ENCODE data around the genes ZFAND2A and TMEM184A.

- RRBS, result 90% methylated on average over 10 of the region's 26 CpGs
Observed at GRCh38 chr7:919782-920389, 34.6 kb downstream of the ADAP1 start.

- RRBS, result 96% methylated on average over 2 of the region's 6 CpGs
Observed at GRCh38 chr7:962662-962872, 8.1 kb upstream of the ADAP1 start.

- RRBS, result no CpG with 5 or more reads among the region's 12 CpGs
Observed at GRCh38 chr7:965905-966466, 9.4 kb downstream of the COX19 start.

- RRBS, result no CpG with 5 or more reads among the region's 16 CpGs
Observed at GRCh38 chr7:1033475-1033989, 10.8 kb upstream of the GPR146 start.

GRCh38 chr7:1078878-1079423 lies 9.0 kb upstream of the GPER1 start:
- RRBS, result no CpG with 5 or more reads among the region's 20 CpGs

DNA sequence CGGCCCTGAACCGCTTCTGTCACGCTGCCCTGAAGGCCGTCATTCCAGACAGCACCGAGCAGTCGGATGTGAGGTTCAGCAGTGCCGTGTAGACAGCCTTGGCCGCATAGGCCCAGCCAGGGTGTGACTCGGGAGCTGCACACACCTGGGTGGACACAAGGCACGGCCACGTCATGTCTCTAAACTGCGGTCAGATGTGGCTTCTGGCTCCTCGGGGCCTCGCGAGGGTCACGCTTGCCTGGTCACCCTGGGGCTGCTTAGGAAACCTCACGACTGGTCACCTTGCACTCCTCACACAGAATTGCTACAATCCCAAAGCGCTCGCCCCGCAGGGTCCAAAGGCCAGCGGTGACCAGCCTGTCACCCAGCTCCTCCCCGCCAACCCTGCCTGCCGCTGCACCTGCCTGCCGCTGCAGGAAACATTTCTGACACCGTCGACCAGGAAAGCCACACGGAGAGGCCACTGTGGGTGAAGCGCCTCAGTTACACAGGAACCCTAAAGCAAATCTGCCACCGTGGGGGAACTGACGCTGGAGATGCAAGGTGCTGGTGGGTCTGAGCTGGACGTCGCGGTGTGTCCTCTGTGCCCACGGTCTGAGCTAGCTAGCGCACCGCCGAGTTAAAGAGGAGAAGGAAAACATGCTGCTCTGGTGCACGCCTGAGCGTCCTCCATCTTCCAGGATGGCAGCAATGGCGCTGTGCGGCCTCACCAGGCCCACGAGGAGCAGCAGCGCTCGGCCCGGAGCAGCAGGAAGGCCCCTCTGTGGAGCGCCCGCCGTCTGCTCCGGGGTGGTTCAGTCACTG lies 5.1 kb downstream of the GPER1 start:
- RRBS, result 88% methylated on average over 5 of the region's 49 CpGs

DNA sequence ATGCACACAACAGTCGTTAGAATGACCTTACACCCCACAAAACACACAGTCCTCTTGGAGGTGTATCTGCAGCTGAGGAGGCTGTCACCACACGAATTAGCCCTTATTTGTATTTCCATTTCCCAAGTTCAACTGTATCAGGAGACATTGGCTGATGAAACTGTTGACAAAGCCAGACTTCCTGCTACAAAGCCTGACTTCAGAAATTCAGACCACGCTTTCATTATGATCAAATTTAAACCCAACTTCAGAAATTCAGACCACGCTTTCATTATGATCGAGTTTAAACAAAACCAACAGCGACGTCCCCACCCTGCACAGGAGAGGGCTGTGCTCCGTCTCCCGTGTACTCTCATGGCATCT lies 15.5 kb downstream of the GPER1 start:
- RRBS, result no CpG with 5 or more reads among the region's 9 CpGs

GRCh38 chr7:1159877-1161226 lies at the start of gene ZFAND2A:
ZFAND2A (minus strand) TSS chr7:1160196.
- RRBS, result under 1% methylated on average over 49 of the region's 108 CpGs

DNA sequence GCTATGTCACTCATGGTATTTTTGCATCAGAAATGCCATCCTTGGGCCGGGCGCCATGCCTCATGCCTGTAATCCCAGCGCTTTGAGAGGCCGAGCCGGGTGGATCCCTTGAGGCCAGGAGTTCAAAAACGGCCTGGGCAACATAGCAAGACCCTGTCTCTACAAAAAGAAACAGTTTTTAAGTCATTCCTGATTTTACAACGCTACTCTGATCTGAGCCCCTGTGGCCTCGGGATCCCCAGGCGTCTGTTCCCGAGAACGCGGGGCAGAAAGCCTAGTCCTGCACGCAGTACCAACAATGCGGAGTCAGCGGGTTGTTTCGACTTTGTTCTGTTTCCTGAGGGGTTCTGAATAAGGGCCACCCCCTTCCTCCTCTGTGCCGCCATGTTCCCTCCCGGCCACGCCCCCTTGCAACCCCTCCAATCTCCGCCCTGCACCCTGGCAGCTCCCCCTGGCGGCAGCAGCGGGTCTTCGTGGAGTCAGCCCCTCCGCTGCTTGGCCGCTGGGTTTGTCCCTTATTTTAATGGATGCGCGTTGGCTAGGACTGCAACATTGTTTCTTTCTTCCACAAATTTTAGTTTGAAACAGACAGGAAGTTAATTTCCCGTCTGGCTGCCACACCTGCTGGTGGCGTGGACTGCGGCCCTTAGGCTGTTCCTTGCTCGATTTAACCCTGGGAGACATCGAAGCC lies 9.8 kb upstream of the ZFAND2A start:
- RRBS, result no CpG with 5 or more reads among the region's 32 CpGs

DNA sequence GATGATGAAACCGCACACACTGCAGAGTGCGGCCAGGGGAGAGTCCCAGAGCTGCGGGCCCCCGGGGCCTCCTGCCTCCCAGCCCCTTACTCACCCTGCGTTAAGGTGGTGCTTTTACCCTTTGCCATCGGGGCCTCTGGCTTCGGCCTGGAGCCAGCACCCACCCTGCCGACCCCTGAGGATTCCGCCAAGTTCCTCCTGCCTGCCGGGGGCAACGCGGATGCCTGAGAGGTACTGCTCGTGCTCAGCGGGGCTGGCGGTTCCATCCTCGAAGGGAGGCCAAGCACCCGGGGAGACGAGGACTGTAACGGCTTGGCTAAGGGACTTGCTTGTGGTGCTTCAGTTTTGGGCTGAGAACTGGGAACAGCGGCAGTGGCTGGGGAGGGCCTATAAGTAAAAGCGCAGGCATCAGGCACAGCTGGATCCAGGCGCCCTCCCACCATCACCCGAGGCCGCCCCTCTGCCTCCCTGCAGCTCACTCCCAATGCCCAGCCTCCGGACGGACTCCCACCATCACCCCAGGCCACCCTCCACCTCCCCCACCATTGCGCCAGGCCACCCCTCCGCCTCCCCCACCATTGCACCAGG lies 17.1 kb downstream of the MICALL2 start:
- RRBS, result 97% methylated on average over 7 of the region's 28 CpGs

DNA sequence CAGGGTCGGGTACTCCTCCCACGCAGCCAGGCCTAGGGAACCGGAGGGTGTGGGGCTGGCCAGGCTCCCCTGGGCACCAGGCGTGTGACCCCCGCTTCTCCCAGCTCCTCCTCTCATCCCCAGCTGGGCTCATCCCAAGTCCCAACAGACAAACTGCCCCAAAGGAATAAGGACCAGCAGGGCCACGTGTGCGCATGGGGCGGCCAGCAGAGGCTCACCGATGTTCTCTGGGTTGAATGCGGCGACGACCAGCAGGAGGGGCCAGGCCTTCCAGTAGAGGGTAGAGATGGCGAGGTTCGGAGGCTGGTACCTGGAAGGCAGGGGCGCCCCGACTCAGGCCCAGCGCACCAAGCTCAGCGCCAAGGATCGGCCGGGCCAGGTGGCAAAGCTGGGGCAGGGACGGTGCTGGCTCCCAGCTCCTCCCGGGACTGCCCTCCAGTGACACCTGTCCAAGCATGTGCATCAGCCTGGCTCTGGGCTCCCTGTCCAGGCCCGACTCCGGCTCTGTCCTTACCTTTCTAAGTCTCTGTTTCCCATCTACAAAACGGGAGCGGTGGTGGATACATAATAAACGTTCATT lies 14.7 kb downstream of the INTS1 start:
- RRBS, result 95% methylated on average over 7 of the region's 27 CpGs

- RRBS, result 45% methylated on average over 5 of the region's 19 CpGs
Observed at GRCh38 chr7:1523161-1523693, 7.3 kb upstream of the MAFK start.

DNA sequence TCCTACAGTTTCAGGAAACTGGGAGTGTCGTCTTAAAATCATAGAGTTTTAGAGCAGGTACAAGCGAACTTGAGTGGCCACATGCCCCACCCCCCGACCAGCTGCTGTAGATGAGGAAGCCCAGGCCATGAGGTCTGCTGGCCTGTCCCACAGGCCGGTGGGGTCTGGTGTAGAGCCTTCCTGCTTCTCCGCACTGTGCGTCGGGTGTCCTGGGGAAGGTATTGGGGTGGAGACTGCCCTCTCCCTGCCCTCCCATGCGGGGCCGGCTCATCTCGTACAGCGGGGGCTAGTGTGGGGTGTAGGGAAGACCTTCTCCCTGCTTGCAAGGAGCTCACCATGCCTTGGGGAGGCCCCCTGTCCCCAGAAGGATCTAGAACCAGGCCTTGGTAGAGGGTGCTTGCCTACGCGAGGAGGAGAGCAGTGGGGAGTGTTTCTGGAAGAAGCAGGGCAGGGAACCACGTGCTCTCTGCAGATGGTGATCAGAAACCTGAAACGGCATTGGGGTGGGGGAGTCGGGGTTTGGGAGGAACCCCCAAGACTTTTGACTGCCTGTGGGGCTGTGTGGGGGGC lies 2.6 kb downstream of the MAFK start:
- RRBS, result 14% methylated on average over 4 of the region's 16 CpGs

DNA sequence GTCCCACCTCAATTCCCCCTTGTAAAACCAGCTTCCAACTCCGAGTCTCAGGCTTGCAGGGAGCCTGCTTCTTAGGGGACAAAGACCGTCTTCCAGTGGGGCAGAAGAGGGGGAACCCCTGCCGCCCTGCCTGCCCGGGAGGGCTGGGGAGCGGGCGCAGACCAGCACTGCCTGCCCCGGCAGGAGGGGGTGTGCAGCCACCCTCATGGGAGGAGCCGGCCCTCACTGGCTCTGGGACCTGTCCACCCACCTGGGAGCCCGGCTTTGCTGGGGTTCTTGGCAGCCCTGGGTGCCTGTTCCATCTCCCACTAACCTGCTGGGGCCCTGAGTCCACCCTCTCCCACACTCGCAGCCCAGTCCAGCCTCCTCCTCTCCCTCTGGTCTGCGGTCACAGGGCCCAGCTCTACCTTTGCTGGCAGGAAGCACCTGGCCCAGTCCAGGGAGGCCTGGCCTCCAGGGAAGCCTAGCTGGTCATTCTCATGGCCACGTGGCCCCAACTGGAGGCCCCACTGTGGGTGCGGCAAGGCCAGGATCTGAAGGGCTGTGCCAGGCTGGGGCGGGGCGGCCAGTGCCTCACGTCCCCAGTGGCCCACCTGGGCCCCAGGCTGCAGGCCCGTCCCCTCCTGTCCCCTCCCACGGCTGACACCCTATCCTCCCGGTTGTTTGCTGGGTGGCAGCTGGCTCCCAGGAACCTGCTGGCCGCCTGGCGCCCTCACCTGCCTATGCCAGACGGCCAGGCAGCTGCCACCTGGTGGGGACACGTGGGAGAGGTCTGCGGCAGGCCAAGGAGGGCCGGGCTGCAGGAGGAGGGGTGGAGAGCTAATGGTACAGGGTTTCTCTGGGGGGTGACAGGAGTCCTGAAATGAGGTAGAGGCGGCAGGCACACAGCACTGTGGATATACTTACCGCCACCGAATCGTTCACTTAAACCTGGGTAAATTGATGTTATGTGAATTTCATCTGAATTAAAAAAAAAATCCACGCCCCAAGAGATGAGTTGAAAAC lies at the start of gene TMEM184A:
TMEM184A (minus strand) TSS at position 499 of the 1,005 bp plus-strand sequence.
- RRBS, result 72% methylated on average over 6 of the region's 30 CpGs

- RRBS, result 40% methylated on average over 4 of the region's 12 CpGs
Observed at GRCh38 chr7:1694131-1694637, 24.1 kb downstream of the ELFN1 start.

DNA sequence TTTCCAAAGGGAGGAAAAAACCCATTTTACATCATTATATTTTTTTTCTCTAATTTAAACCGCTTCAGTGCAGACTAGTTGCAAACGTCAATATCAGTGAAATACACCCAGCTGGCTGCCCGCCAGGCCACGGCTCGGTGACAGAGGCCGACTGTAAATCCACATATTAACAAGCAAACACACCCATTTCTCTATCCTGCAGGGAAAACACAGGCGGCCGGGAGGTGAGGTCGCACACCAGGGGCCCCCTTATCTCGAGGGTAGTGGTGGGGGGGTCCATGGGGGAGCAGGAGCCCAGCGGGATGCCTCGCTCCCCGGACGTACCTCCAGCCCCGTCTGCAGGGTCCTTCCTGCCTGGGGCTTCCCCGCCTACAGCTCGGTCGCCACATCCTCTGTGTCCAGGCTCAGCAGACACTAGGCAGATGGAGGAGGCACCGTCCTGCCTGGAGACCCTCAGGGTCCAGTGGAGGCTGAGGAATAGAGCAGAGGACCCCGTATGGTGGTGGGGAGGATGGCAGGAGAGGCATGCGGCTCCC lies 72.8 kb downstream of the ELFN1 start:
- RRBS, result no CpG with 5 or more reads among the region's 21 CpGs

DNA sequence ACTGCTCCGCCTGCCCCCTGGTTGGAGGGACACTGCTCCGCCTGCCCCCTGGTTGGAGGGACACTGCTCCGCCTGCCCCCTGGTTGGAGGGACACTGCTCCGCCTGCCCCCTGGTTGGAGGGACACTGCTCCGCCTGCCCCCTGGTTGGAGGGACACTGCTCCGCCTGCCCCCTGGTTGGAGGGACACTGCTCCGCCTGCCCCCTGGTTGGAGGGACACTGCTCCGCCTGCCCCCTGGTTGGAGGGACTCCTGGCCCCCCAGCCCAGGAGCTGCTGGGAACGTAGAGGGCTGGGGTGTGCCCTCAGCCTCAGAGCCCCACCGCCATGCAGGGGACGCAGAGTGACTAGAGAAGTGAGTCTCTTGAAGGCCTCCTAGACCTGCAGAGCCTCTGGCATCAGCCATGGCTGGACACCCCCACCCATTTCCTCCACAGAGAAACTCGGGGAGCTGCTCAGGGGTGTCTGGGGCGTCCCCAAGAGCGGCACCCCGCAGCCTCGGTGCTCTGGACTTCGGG lies 191.7 kb downstream of the ELFN1 start:
- RRBS, result no CpG with 5 or more reads among the region's 17 CpGs

DNA sequence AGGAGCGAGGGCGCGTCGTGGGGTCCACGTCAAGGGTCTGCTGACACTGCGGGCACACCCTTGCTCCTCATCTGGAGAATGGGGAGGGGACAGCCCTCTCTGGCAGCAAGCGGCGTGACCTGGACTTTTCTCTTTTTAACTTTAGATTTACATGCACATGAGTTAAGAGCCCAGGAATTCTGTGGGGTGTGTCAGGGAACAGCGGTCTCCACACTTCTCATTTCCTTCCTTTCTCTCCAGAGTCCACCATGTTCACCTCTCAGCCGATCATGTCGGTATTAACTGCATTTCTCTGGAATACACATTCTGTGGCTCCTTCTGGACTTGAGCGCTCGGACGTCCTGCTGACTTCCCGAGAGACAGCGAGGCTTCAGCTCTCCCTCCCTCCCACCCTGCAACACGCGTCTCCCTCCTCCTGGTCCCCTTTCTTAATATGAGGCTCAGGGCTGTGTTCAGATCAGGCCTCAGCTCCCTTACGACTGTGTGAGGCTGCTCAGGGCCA lies 261.2 kb downstream of the ELFN1 start:
- RRBS, result no CpG with 5 or more reads among the region's 19 CpGs

DNA sequence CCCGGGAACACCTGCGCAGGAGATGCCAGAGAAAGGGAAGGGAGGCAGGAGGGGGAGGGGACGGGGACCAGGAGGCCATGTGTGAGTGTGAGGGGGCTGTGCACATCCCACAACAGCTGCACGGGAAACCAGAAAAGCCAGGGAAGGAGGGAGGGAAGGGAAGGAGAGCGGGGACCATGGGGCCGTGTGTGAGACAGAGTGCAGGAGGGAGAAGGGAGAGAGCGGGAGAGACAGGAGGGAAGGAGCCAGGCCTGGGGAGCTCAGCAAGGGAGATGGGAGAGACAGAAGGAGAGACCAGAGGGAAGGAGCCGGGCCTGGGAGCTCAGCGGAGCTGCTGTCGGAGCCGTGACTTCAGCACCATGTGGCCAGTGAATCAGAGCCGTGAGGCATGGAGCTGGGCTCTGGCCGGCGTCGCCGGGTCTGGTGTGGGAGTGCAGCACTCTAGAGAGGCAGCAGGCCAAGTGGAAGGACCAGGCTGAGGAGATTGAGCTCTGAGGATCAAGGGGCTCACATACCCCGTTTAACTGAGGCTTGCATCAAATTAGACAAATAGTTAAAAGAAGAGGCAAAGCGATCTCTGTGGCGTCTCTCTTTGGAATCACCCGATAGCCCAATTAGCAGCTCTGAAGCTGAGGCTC lies 150.5 kb downstream of the MAD1L1 start:
- RRBS, result 12% methylated on average over 5 of the region's 20 CpGs

GRCh38 chr7:2103999-2104839 lies 128.5 kb downstream of the MAD1L1 start:
- RRBS, result 32% methylated on average over 5 of the region's 32 CpGs